ENCODE measurements around the genes GIT1 and CRLF3.

DNA sequence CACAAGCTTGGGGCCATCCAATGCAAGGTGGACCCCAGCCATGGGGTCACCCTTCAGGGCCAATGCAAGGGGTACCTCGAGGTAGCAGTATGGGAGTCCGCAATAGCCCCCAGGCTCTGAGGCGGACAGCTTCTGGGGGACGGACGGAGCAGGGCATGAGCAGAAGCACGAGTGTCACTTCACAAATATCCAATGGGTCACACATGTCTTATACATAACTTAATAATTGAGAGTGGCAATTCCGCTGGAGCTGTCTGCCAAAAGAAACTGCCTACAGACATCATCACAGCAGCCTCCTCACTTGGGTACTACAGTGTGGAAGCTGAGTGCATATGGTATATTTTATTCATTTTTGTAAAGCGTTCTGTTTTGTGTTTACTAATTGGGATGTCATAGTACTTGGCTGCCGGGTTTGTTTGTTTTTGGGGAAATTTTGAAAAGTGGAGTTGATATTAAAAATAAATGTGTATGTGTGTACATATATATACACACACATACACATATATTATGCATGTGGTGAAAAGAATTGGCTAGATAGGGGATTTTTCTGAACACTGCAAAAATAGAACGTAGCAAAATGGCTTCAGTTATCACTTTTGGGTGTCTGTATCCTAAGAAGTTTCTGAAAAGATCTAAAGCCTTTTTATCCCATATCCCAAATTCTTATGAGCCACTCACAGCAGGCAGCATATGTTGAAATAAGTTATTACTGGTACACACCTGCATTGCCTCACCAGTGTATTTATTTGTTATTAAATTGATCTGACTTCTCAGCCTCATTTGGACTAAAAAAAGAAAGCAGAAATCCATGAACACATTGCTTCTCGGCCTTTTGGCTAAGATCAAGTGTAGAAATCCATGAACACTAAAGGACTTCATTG lies 23.8 kb downstream of the ABHD15 start:
- PRO-cap: no peak

DNA sequence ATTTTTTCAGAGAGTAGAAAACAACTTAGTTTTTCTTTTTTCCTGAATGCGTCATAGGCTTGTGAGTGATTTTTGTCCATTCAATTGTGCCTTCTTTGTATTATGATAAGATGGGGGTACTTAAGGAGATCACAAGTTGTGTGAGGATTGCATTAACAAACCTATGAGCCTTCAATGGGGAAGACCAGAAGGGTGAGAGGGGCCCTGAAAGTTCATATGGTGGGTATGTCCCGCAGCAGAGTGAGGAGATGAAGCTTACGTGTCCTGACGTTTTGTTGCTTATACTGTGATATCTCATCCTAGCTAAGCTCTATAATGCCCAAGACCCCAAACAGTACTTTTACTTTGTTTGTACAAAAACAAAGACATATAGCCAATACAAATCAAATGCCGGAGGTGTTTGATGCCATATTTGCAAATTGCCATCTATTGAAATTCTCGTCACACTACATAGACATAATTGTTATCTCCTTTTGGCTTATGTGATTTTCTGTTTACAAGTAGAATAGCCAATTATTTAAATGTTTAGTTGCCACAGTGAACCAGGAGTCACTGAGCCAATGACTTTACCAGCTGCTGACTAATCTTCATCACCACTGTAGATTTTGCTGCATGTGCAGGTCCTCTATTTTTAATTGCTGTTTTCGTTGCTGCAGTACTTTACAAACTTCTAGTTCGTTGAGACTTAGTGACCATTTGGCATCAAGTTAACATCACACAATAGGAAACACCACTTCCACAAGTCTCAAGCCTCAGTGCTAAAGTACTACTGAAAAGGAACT lies 23.0 kb downstream of the ABHD15 start:
- PRO-cap: no peak

GRCh38 chr17:29572141-29573356 lies 4.0 kb downstream of the TP53I13 start:
- PRO-cap: unidirectional peak, minus-strand start at chr17:29572945

- PRO-cap: bidirectional peak, plus-strand start at chr17:29589787, minus-strand start at chr17:29589648
Observed at GRCh38 chr17:29589127-29589957, at the start of gene GIT1. TSS of gene GIT1 (minus strand) at chr17:29589648.

- PRO-cap: unidirectional peak, plus-strand start at chr17:29617264
Observed at GRCh38 chr17:29616743-29617630, 5.7 kb downstream of the CORO6 start.

GRCh38 chr17:29649348-29649850 lies 26.7 kb upstream of the CORO6 start:
- PRO-cap: no peak

- PRO-cap: no peak
Observed at GRCh38 chr17:29690757-29691347, 68.1 kb upstream of the CORO6 start.

- PRO-cap: no peak
Observed at GRCh38 chr17:29722315-29723305, 99.9 kb upstream of the CORO6 start.

DNA sequence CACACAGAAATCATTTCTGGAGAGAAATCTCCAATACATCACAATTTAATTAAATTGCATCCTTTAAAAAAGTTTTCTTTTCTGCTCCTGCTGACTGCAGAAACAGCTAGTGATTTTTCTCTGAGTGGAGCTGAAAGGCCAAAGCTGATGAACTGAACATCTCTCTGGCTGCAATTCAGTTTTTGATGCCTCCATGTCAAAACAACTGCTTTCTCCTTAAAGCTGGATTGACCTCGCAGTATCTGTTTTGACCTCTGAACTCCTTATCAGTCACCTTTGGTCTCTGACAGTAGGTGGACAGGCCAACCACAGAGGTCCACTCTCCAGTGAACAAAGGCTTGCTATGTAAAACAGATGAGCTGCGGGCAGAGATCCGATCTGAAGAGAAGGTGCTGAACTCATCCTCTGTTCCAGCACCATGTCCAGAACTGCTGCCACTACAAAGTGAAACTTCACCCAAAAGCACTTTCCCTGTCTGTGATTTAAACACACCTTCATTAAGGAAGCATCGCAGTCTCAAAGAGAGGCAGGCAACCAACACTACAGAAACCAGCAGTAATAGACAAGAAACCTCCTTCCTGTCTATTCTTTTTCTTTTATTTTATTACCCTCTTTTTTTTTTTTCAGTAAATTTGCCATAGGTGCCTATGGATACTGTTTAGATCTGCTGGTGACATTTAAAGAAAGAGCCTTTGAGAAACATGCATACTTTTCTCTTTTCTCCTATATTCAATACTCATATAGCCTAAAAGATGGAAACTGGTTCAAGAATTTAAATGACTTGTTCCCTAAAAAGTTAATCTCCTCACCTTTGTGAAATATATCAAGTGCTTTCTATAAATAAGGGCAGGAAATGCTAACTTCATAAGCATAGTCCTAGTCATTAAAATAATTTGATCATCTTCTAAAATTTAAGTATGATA lies 117.4 kb upstream of the CORO6 start:
- PRO-cap: no peak

- PRO-cap: no peak
Observed at GRCh38 chr17:29930745-29931066, 678 bp upstream of the SSH2 start.

- PRO-cap: no peak
Observed at GRCh38 chr17:30233652-30234086, 1.8 kb downstream of the SLC6A4 start.

GRCh38 chr17:30238278-30238776 lies 2.8 kb upstream of the SLC6A4 start:
- PRO-cap: no peak

DNA sequence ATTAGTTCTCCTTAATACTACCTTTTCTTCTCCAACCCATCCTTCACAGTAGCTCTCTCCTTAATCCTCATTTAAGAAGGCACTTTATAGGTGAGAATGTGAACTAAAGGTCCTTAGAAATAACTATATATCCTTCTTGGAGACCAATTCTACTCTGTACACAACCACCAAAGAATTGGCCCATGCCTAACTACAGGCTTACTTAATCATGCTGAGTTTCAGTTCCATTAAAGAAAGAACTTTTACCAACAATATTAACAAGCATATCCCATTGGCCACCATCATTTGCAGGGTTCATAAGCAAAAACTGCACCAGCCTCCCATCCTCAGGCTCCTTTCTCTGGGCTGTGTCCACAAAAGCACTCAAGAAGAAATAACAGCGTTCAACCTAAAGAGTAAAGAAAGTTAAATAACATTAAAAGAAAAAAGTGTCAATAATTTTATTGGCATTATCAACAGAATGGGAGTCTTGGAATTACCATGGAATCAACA lies 4.1 kb downstream of the BLMH start:
- PRO-cap: no peak

GRCh38 chr17:30466851-30467294 lies 10.3 kb upstream of the GOSR1 start:
- PRO-cap: no peak

GRCh38 chr17:30600988-30601672 lies 123.9 kb downstream of the GOSR1 start:
- PRO-cap: no peak

- PRO-cap: bidirectional peak, plus-strand start at chr17:30824875, minus-strand start at chr17:30824649
Observed at GRCh38 chr17:30823862-30825153, at the start of gene CRLF3. TSS of gene CRLF3 (minus strand) at chr17:30824692.

- PRO-cap: no peak
Observed at GRCh38 chr17:31392196-31392643, 745 bp downstream of the RAB11FIP4 start.

- PRO-cap: no peak
Observed at GRCh38 chr17:31650045-31650310, 209.1 kb downstream of the COPRS start.

DNA sequence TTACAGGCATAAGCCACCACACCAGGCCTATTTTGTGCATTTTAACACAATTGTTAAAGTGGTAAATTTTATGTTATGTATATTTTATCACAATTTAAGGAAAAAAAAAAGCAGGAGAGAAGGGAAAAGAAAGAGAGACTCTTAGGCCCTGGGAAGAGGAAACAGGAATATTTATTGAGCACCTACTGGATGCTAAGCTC lies 106.9 kb downstream of the COPRS start:
- PRO-cap: no peak

DNA sequence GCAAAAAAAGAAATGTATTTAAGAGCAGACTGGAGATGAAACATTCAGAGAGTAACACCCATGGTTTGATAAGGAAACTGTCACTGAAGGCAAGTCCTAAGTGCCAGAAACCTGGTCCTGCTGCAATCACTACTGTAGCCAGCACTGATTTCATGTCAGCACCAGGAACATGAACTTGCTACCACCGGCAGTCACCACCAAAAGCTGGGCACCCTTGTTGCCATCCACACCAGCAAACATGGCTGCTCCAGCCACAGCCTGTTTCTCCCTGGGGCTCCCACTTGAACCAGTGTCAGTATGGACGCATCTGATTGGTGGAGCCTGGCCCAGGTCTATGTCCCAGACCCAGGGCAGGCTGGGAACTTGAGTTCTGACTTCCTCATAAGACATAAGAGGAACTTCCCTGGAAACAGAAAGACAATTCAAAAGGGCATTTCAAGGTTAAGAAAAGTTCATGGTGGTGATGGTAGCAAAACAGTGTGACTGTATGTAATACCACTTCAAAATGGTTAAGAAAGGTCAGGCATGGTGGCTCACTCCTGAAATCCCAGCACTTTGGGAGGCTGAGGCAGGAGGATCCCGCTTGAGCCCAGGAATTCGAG lies 56.5 kb downstream of the COPRS start:
- PRO-cap: no peak

Measured in left ventricle myocardium (tissue), 1 donor.